Left lung (tissue), 1 donor: ENCODE measurements around the gene DNAJC2.

DNA sequence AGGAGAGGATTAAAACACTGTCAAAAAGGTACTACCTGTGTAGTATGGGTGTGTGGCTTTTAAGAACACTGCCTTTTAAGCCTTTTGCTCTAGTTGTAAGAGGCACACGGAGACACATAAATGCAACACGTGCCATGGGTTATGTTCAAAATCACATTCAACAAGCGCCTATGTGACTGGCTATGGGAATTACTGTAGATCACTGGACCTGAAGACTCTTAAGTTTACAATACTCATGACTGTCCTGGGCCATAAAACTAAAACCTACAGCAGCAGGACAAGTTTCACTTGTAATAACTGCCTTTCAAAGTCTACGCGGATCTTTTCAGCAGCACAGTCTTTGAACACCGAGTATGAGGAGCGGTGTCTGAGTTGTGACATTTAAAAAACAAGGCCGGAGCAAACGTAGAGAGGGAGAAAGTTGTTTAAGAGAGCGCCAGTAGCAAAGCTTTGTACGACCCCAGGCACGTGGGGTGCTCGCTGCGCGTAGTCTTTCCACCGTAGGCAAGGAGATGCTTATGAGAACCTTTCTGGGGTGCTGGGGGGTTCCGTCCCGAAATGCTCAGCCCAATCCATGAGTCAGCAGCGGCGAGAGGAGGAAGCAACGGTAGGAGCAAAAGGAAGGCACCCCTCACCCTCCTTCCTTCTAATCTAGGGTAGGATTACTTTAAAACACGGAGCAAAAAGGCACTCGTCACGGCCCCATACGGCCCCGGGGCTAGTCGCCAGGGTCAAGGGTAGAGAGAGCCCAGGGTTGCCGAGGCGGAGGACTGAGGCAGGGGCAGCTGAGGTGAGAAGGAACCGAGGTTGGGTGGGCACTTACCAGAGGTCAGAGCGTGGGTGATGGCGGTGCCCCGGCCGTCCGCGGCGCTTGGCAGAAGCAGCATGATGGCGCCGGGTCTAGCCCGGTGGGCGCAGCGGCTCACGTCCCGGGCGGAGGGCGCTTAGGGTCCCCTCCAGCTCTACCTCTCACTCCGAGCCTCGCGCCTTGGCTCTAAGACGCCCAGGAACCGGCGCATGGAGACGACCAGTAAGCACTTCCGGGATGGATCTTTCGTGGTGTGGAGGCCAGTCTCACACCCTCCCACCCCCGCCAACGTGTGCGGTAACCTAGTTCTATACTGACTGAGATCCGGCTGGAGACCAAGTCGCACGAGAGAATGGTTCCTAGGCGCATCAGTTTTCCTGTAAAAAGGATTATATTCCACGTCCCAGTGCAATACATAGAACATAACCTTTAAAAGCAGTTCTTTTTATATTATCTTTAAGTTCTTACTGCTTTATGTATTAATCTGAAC lies at the start of gene DNAJC2:
TSS of gene DNAJC2 (minus strand) at position 1,032 of the 1,298 bp plus-strand sequence.
- PRO-cap = bidirectional peak, plus-strand start at position 582 of the sequence, minus-strand start at position 337 of the sequence; bidirectional peak, plus-strand start at position 1,121 of the sequence, minus-strand start at position 996 of the sequence

- PRO-cap = no peak
Observed at GRCh38 chr7:103728018-103728292, 261.5 kb downstream of the RELN start.

GRCh38 chr7:104470930-104471194 lies 142.5 kb downstream of the LHFPL3 start:
- PRO-cap = unidirectional peak, minus-strand start at chr7:104471092

DNA sequence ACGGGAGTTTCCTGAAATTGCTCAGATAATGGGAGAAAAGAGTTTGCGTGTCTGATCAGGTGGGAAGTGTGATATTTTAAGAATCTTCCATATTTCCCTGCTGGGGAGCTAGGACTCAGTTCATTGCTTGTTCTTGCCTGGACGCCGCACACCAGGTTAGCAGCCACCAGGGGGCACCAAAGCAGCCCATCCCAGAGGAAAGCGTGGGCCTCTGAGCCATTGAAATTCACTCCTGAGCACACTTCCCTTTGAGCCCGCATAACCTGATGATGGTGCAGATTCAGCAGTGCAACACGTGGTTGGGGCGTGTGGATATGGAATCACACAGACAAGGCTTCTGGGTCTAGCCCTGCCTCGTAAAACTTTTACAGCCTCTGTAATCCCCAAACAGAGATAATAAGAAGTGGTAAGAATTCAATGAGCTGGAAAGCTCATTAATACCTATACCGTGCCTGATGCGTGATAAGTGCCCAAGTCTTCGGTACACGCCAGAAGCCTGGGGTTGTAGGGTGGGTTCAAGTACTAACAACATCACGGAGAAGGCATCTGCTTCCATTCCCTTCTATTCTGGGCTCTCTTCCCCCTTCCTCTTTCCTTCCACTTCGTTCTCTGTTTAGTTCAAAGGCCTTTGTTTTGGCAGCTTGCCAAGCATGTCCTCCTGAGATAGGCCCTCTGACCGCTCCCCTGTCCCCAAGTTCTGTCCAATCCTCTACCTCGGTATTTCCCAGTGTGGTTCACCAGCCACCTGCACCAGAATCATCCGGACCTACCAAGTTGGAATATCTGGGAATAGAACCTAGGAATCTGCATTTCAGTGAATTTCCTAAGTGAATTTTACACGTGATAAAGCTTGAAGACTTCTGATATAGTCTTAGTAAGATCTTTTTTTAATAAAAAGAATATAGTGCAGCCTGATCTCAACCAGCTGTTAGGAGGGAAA lies 130.1 kb upstream of the KMT2E start:
- PRO-cap = no peak

DNA sequence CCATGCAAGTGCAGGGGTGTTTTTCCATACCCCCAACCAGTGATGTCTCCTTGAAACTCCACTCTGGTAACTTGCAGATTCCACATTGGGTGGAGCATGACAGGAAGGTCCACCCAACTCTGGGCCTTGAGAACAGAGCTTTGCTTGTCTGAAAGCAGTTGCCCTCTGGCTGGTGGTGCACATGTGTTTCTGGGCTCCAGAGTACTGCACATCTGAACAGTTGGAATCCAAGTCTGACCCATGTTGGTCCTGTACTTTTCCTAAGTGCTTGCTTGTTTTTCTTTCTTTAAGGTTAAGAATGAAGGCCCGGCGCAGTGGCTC lies 84.9 kb upstream of the KMT2E start:
- PRO-cap = no peak

DNA sequence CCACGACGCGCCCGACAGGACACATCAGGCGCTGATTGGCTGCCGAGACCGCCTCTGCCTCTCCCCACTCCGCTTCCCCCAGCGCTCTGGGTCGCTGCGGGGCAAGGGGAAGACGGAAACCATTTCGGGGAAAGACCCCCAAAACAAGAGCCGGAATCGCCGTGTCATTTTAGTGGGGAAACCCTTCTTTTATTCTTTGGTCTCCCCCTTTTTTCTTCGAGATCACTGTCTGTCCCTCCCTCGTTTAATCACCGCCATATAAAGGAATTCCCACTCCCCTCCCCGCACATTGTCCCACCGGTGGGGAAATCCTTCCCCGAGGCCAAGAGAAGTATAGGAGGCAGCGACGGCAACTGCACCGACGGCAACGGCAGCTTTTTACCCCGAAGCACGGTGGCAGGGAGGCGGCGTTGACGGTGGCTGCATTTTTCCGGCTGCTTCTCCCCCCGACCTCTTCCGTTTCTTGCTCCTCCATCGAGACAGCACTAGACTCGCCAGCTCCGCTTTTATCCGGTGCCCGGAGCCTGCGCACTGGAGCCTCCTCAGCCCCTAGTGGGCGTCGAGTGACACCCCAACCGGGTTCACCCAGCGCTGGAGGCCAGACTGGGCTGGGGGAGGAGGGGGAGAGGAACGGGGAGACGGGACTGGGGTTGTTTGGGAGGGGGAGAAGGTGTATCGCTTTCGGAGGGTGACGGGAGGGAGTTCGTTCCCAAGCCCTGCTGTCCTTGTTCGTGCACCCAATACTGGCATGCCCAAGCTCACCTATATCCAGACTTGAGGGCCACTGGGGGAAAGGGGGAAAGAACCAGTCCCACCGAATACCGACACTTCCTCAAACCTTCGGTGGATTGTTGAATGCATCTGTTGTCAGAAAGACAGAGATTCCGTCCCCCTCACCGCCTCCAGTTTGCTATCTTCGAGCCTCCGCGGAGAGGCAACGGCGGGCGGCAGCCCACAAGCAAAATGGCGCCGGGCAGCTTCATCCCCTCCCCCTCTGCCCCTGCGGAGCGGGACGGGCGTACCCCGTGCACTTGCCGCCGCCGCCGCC lies 562 bp upstream of the KMT2E start:
- PRO-cap = bidirectional peak, plus-strand start at position 81 of the sequence, minus-strand start outside the sequence; bidirectional peak, plus-strand start at position 601 of the sequence, minus-strand start at position 481 of the sequence; bidirectional peak, plus-strand start at position 926 of the sequence, minus-strand start at position 996 of the sequence

DNA sequence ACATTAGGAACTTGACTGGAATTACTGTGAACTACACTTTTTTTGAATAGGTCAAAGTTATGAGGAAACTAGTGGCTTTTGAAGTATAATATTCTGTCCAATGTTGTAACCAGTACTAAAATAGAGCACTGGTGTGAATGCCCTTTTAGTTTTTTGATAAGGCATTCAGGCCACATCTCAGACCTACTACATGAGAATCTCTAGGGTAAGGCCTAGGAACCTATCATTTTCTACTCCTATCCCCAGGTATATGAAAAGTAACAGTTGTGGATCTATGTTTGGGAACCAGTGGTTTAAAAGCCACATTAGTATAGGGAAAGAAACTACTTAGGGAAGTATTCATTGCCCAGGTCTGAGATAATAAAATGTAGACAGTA lies 16.5 kb downstream of the KMT2E start:
- PRO-cap = no peak

GRCh38 chr7:105052835-105053320 lies 38.9 kb downstream of the KMT2E start:
- PRO-cap = no peak

DNA sequence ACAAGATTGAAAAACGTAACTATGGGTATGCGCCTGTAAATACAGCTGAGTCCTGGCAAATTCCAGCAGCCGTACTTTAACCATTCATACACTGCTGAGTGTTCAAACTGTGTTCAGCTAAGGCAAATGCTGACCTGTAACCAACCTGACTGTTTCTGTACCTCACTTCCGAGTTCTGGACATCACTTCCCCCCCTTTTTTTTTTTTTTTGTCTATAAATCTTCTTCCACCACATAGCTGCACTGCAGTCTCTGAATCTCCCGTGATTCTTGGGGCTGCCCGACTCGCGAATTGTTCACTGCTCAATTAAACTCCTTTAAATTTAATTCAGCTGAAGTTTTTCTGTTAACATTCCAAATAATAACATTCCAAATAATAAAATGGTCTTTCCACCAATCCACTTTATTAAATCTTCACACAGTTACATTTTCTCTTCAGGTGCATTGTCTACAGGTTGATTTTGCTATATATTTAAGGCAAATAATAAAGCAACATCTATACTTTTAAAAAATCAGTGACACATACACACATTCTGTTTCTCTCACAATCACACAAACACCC lies 69.0 kb downstream of the SRPK2 start:
- PRO-cap = no peak

- PRO-cap = no peak
Observed at GRCh38 chr7:105676942-105677620, 95.8 kb upstream of the EFCAB10 start.

- PRO-cap = no peak
Observed at GRCh38 chr7:105775933-105776483, 100.4 kb downstream of the ATXN7L1 start.

GRCh38 chr7:106011935-106012474 lies 48.9 kb downstream of the CDHR3 start:
- PRO-cap = no peak

DNA sequence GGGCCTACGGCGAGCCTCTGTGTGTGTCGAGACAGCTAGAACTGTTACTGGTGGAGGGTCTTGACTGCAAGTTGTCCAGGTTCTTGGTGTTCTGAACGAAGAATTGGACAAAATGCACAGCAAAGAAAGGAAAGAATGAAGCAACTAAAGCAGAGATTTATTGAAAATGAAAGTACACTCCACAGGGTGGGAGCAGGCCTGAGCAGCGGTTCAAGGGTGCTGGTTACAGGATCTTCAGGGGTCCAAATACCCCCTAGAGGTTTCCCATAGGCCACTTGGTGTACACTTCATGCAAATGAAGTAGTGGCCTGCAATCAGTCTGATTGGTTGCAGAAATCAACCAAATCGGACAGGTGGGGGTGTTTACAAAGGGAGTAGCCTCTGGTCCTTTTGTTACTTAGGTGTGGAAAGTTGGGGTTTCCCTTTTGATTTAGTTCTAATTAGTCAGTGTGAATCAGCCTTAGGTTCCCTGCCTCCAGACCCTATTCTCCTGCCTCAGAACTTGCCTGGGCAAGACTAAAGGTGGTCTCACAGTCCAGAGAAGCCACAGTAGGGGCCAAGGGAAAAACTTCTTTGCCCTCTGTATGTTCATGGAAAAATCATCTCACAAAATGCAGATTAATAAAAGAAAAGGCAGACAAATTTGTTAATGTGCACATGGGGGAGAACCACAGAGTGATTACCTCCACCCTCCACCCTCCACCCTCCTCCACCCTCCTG lies 49.6 kb downstream of the SYPL1 start:
- PRO-cap = no peak

GRCh38 chr7:106196759-106197027 lies 84.6 kb upstream of the SYPL1 start:
- PRO-cap = no peak

- PRO-cap = no peak
Observed at GRCh38 chr7:106239368-106239839, 45.4 kb downstream of the NAMPT start.

GRCh38 chr7:106248765-106249432 lies 35.9 kb downstream of the NAMPT start:
- PRO-cap = no peak

DNA sequence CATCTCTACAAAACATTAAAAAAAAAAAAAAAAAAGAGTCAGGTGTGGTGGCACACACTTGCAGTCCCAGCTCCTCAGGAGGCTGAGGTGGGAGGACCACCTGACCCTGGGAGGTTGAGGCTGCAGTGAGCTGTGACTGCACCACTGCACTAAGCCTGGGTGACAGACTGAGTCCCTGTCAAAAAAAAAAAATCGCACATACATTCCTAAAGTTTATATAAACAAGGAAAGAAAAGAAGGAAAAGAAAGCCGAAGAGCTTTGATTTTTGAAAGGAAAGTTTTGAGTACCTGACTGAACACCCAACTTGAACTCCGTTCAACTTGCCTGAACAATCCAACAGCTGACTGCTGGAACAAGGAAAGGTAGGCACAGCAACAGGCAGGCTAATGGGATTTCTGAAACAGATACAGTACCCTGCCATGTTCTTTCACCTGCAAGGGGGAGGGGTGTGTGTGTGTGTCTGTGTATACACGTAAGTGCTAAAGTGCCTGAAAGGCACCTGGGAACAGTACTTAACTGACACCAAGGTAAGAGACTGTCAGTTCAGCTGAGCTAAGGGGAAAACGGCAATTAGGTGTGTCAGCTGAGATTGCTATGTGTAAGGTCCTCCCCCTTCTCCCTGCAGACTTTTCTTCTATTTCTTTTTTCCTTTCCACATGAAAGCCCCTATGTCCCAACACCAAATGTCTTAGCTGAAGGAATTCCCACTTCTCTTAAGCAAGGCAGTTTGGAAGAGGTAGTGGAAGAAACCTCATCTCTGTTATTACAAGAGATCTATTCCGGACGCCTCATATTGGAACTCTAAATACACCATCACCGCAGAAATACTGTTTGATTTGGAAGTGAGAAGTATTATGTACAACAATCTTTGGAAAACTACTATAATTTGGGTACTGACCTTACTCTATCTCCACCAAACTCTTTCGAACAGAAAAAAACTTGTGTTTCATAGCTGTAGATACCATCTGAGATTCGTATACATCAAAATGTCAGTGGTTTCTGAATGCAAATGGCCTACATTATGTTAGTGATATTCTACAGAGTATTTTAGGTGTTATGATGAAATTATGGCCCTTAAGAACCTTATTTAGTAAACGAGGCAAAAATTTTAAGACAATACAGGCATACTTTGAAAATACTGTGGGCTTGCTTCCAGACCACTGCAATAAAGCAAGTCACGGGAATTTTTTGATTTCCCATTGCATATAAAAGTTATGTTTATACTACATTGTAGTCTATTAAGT lies 26.9 kb downstream of the NAMPT start:
- PRO-cap = unidirectional peak, minus-strand start at position 78 of the sequence; unidirectional peak, minus-strand start at position 922 of the sequence; unidirectional peak, minus-strand start at position 964 of the sequence

DNA sequence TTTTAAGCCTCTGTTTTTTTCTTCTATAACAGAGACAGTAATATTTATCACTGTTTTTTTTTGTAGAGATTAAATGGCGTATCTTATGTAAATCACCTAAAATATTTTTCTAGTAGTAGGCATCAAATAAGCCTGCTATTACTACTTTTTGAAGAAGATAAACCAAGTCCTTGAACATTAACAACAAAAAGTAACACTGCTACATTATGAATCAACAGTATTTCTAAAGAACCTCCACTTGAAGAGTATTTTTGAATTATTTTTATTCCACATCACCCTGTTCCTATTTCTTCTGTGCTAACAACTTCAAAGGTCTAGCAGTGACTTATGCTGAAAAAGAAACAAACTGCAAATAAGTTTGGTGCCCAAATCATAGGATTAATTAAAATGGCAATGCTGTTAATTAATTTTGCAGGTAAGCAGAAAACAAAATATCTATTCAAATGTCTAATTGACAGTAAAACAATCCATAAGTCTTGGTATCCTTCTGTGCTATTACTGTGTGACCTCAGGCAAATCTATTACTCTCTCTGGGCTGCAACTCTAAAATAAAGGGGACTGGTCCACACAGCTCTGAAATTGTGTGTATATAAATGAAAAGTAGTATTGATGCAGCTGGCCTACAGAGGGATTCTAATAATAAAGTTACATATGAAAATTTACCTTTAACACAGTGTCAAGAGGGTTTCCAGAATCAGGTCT lies 21.9 kb downstream of the NAMPT start:
- PRO-cap = unidirectional peak, minus-strand start at position 542 of the sequence

GRCh38 chr7:106277965-106278701 lies 6.7 kb downstream of the NAMPT start:
- PRO-cap = no peak

- PRO-cap = unidirectional peak, minus-strand start at chr7:106279556
Observed at GRCh38 chr7:106279489-106279760, 5.4 kb downstream of the NAMPT start.